Measurements from ENCODE around the genes POTEE and LYPD1.

GRCh38 chr2:130352098-130352590, 3.7 kb upstream of the PTPN18 start:
- PRO-cap = no peak
- CAGE, long polyA plus RNA = no peak

GRCh38 chr2:130385196-130385735, 29.4 kb downstream of the PTPN18 start:
- PRO-cap = no peak
- CAGE, long polyA plus RNA = no peak

- PRO-cap = unidirectional peak, minus-strand start at chr2:130727543; unidirectional peak, minus-strand start at chr2:130727592; unidirectional peak, minus-strand start at chr2:130727635
- CAGE, long polyA plus RNA = no peak
These were observed 1.5 kb upstream of the GPR148 start for GRCh38 chr2:130727107-130728027.

DNA sequence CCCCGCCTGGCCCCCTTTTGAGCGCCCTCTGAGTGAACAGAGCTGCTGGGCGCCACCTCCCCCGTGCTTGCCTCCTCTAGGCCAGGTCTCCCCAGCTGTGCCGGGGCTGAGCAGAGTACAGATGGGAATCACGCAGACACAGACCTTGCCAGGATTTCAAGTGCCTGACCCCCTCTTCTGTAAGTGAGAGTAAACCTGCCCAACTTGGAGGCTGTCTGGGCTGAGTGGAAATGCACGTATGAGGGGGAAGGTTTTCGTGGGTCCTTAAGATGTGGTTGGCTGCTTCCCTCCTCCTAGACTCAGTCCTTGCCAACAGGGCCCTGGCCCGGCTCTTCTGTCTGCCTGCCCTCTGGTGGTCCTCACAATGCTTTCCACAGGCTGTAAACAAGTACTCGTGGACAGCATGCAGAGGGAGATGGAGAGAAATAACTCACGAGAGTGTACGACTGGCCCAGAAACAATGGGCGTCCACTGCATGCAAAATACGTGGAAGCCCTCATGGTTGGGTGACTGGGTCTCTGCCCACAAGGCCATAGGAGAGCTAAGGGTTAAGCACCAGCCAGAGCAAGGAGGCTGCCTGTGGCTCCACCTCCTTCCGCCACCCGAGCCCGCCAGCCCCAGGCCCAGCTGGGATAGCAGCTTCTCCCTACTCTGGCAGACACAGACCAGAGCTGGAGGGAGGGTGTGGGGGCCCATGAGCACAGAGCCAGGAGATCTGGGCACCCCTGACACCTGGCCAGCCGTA, 17.1 kb upstream of the ARHGEF4 start:
- PRO-cap = no peak
- CAGE, long polyA plus RNA = no peak

DNA sequence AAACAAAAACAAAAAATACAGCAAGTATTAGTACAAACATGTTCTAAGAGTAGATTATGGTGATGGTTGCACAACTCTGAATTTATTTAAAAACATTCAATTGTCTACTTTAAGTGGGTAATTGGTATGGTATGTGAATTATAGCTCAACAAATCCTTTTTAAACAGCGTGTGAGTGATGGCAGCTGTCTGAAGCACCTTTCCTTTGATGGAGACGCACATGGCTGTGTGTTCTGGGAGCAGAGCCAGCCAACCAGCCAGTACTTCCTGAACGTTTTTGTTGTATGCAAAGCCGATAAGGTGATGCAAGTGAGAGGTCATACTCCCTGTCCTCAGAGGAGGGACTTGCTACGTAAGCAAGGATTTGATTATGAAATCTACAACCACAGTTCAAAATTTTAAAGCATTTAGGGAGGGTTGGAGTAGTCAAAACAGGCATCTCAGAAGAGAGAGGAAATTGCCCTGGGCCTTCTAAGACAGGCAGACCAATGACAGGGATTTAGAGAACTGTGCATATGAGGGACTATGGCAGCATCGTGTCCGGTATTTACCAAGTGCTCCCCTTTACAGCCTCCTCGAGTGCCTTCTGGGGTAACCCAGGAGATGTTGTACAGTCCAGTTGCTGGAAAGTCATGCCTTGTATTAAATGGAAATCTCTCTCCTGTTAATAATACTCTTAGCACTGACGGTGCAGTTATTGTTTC, 28.2 kb downstream of the ARHGEF4 start:
- PRO-cap = no peak
- CAGE, long polyA plus RNA = no peak

DNA sequence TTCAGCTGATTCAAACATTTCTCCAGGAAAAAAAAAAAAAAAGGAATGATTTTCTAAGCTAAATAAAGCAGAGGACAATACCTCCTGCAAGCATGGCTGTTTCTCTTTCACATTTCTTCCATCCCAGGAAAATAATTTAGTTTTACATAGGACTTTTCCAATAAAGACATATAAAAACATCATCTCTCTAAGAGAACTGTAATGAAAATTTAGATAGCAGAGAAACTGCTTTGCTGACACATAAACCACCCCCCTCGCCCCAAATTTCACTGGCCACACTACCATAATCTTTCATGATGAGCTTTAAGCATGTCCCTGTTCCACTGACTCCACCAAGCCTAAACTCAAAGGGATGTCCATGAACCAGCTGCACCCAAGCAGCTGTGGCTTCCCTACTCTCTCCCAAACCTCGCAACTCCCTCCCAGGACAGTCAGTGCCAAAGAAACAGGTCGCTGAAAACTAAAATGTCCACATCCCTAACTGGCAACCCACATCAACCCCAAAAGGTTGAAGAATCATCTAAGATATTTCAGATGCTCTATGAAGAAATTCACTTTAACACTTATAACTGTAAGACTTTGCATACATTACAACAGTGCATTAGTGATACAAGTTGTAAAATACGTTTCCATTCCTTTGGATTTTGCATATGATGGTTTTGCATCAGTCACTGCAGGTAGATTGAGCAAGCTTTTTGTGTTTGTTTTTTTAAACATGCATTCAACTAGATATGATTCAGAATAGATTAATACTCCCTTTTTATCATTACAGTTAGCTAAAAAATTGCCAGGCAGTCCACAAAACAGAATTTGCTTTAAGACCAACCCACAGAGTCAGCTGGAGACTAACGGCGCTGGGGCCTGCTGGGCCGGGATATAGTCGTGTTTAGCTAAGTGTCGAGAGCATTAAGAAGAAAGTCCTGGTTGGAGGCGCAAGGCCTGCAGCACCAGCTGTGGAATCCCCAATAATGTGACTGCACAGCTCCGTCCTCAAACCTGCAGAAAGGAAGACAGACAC, 41.5 kb downstream of the FAM168B start:
- PRO-cap = no peak
- CAGE, long polyA plus RNA = no peak

- PRO-cap = no peak
- CAGE, long polyA plus RNA = no peak
These were observed at the start of gene POTEE for GRCh38 chr2:131208841-131210021. Gene POTEE (plus strand): TSS chr2:131209536.

- PRO-cap = no peak
- CAGE, long polyA plus RNA = no peak
These were observed 873 bp downstream of the MZT2A start for GRCh38 chr2:131491422-131491625.

DNA sequence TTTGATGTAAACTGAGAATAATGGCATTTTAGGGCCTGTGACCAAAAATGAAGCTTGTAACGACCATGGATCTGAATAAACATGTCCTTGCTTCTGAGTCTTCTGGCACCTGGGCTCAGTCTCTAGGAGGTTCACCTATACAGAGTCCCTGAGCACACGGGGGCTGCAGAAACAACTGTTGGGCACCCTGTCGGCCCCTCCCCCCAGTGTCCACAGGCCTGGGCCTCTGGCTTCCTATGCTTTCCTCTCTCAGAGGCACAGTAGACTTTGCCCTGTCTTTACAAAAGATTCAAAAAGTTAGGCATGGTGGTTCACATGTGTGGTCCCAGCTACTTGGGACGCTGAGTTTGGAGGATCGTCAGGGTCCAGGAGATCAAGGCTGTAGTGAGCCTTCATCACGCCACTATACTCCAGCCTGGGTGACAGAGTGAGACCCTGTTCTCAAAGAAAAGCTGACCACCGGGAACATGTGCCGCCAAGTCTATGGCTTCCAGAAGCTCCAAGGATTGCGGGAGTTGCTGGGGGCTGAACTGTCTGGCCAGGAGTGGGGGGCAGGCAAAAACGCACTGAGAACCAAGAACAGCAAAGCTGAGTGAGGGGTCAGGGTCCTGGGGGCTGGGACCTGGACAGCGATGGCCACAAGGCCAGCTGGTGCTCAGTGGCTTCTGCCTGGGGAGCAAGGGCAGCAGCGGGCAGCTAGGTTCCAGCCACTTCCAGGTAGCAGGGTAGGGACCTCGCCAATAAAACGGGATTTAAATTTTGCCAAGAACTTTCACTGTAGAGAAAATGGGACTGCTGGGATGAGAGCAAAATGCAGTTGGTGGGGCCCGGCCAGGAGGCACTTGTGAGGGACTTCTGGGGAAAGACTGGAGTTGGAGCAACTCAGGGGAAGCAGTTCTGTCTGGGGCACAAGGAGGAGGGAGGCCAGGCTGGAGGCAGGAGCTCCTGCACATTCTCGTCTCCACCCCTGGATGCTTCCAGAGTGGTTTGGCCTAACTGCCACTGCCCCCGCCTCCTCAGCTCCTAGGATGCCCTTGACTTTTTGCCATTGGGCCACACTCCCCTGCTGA, 5.9 kb upstream of the CCDC74A start:
- PRO-cap = no peak
- CAGE, long polyA plus RNA = no peak

DNA sequence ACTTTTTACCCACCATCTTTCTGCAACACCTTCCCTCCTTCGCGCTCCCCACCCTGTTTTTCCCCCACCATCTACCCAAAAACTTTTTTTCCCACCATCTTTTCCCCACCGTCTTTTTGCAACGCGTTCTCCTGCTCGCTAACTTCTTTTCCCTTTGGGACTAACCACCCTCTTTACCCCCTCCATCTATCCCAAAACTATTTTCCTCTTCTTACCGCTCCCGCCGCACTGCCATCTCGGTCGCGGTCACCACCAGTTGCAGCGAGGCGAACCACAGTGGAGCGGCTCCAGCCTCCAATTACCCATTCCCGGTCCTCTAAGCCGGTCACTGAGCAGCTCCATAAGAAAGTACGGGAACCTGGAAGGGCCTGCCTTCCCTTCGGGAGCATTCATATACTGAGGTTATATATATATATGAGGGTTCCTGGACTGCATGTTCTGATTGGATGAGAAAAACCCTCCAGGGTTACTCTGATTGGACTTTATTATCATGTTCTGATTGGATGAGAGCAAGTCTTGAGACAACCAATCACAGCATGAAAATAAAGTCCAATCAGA, 15.3 kb downstream of the CCDC74A start:
- PRO-cap = no peak
- CAGE, long polyA plus RNA = no peak

GRCh38 chr2:131669043-131669502, 141.4 kb downstream of the CCDC74A start:
- PRO-cap = no peak
- CAGE, long polyA plus RNA = no peak

DNA sequence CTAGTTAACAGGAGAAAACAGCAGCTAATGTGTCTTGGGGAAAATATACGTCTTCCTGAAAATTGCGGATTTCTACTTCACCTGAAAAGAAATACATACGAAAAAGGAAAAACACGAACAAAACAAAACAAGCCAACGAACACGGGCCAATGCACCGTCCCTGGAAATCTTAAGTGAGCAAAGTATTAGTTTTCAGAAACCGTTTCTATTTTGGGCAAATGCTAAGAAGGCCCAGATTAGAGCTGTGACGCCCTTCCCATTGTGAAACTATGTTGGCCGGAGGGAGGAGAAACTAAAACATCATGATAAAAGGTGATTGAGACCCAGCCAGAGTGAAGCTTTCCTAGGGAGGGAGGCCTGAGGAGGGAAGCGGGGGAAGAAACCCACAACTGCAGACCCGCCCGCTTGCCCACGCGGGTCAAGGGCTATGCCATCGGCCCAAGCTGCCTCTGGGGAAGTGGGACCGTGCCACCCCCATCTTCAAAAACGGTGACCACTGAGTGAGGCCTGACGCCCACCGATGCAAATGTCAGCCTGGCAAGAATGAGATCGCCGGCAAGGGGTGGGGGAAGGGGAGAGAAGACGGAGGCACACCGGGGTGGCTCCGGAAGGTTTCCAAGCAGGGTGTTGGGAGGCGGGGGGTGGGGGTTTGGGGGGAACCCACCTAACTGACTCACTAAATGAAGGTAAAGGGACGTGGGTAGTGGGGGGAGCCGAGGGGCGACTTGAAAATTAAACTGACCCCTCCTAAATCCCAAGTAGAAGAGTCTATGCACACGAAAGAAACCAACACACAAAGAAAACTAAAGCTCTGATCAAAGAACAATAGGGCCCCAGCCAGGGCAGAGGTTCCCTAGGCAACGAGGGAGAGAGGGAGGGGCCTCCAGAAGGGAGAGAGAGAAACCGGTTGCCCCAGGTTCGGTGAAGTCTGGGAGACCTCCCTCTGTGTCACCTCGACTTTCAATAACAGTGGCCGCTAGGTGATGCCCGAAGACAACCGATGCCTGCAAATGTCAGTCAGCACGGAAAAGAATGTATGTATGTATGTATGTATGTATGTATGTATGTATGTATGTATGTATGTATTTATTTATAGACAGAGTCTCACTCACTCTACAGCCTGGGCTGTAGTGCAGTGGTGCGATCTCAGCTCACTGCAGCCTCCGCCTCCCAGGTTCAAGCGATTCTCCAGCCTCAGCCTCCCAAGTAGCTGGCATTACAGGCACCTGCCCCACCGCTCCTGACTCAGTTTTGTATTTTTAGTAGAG, 106.4 kb upstream of the ANKRD30BL start:
- PRO-cap = no peak
- CAGE, long polyA plus RNA = no peak

GRCh38 chr2:132304533-132305067, 112.0 kb upstream of the GPR39 start:
- PRO-cap = no peak
- CAGE, long polyA plus RNA = no peak

DNA sequence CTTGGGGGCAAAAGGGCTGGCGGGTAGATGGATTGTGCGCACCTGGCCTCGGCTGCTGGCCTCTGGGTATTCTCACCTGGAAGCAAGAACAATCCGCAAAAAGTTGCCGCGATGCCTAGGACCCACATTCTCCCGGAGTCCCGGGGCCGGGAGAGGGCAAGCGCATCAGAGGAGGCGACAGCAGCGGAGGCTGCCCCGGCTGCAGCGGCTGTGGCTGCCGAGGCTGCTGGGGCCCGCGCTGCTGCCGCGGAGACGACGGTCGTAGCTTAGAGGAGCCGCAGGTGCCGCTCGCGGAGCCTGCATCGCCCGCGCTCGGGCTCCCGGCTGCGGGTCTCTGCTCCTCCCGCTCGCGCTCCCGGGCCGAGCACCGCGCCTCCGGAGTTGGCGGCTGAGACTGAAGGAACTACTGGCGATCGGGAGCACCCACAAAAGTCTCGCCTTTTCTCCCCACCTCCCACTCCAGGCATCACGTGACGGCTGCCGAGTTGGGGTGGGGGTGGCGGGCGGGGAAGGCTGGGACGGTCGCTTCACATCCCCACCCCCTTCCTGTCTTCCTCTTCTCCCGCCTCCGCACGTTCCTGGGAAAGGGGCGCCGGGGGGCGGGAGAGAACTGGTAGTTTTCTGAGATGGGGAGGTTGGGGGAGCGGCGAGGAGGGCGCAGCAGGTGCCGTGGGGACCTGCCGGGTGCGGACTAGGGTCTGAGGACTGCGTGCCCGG, at the start of gene LYPD1:
LYPD1 (minus strand) TSS at position 401 of the 717 bp plus-strand sequence.
- PRO-cap = no peak
- CAGE, long polyA plus RNA = no peak

DNA sequence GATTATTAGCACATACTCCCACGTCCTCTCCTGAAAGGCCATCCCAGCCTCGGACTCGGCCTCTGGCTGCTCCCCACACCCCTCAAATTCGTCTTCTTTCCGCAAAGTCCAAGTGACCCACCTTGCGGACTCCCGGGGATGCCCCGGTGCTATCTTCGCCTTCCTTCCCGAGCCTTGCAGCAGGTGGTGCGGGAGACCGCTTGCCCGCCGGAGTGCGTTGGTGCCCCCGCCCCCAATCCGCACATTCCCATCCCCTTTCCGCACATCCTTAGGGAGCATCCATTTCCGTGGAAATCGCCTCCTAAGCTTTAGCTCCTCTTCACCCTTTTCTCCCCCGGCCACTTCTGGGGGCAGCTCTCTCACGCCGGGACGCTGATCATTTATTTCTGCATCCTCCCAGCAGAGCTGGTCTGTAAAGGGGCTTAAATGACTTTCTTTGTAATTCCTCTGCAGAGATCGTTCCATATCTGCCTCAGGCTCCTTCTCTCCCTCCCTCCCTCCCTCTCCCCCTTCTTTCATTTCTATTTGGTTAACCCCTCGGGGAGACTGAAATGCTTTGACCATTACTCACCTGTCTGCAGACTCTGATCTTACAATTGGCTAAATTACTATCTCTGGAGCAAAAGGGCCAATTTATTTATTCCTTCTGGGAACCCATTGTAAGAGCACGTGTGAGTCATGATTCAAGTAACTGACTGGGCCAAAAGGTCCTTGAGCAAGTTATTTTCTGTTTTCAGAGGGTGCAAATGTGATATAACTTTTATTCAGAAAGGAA, 1.2 kb upstream of the LYPD1 start:
- PRO-cap = no peak
- CAGE, long polyA plus RNA = no peak

GRCh38 chr2:133266107-133266560, 302.1 kb downstream of the NCKAP5 start:
- PRO-cap = no peak
- CAGE, long polyA plus RNA = no peak

- PRO-cap = no peak
- CAGE, long polyA plus RNA = no peak
These were observed 34.3 kb upstream of the NCKAP5 start for GRCh38 chr2:133602683-133602914.

DNA sequence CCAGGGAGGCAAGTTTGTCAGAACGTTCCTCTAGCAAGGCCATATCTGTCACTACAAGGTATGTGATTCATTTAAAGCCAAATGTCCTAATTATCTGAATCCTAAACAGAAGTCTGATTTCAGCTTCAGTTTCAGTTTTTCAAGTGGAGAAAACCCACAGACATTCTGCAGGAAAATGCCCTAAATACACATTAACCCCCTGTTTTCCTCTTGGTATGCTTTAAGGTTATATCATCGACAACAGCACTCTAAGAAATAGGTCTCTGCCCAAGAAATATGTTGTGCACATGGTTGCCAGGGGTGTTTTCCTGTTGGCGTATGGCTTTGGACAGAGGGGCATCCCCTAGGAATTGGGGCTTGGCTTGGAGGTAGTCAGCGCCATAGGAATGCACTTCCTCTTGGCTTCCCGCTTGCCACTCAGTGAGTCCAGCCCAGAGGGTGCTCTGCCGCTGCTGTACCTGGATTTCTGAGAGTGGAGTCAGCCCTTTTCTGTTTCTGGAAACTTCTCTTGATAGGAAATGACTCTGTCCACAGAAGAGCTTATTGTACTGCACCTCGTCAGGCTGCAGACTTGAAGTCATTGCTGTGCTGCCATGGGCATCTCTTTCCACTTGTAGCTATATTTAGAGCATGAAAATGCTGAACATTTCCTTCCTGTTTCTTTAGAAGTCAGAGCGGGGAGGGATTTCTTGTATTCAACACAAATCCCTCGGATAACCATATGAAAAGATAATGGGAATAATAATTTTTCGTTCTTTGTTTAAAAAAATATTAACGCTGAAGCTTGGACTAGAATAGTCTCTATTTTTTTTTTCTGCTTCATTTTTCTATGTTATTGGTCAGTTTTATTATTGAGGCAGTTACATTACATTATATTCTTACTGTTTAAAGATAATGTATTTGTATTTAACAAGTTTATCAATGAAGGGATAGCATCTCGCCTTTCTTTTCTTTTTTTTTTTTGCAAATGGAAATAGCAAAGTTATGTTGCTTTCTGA, 116.6 kb upstream of the MGAT5 start:
- PRO-cap = no peak
- CAGE, long polyA plus RNA = no peak

GRCh38 chr2:134218843-134219917, 34.7 kb upstream of the MGAT5 start:
- PRO-cap = no peak
- CAGE, long polyA plus RNA = no peak

DNA sequence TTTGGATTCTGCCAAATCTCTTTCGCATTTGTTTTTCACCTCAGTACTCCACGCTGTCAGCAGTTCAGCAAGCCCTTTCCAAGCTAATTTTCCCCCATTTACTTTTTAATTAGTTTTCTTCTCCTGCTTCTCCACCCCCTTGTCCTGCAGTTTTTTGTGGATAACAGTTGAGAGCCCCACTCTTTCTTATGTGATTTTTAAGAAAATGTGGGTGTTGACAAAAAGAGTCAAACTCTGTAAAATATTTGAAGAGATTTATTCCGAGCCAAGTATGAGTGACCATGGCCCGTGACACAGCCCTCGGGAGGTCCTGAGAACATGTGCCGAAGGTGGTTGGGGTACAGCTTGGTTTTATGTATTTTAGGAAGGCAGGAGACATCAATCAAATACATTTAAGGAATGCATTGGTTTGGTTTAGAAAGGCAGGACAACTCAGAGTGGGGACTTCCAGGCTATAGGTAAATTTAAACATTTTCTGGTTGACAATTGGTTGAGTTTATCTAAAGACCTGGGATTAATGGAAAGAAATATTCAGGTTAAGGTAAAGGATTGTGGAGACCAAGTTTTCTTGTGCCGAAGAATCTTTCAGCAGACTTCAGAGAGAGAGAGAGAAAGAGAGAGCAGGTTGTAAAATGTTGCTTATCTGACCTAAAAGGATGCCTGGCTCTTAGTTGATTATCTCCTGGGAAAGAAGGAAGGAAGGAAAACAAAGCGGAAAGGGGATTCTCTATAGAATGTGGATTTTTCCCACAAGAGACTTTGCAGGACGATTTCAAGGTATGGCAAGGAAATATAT, 32.8 kb upstream of the MGAT5 start:
- PRO-cap = no peak
- CAGE, long polyA plus RNA = no peak

All from B cell (primary cell).